Heart (tissue), 3 donors: Measurements from ENCODE around the genes TAOK3, TMEM233 and PLA2G1B.

DNA sequence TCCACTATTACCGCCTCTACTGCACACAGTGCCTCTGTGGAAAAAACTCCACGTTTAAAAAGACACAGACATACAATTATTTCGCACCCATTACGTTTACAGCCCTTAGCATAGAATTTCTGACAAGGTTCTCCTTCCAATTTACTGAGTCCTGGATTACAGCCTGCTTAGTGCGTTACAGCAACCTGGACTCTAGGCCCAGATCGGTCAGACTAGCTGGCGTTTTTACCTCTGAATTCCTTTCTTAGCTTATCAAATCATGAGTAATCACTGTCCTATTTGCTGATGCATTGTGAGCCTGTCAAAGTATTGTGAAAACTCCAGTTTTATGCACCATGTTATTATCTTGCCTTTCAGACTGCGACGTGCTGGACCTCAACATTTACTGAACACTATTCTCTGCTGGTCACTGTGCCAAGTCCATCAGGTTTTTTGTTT is 31.4 kb downstream of the FBXO21 start:
- RAMPAGE, long total RNA, 2 experiments, result no peak in any of the 2 experiments

GRCh38 chr12:117580690-117580950 is 219.2 kb upstream of the NOS1 start:
- RAMPAGE, long total RNA, 2 experiments, result no peak in any of the 2 experiments

- RAMPAGE, long total RNA, 2 experiments, result no peak in any of the 2 experiments
Observed at GRCh38 chr12:118055863-118056904, 4.8 kb downstream of the WSB2 start.

- RAMPAGE, long total RNA, 2 experiments, result no peak in any of the 2 experiments
Observed at GRCh38 chr12:118098071-118098669, 5.6 kb downstream of the VSIG10 start.

GRCh38 chr12:118370705-118371879 is 1.6 kb downstream of the TAOK3 start:
- RAMPAGE, long total RNA, 2 experiments, result no peak in any of the 2 experiments

- RAMPAGE, long total RNA, 2 experiments, result start-site peak on the minus strand in 1 of 2 experiments, at chr12:118372848-118372900 at its widest, 303 reads per replicate
Observed at GRCh38 chr12:118372264-118373014, at the start of gene TAOK3. Gene TAOK3 (minus strand): TSS chr12:118372907.

DNA sequence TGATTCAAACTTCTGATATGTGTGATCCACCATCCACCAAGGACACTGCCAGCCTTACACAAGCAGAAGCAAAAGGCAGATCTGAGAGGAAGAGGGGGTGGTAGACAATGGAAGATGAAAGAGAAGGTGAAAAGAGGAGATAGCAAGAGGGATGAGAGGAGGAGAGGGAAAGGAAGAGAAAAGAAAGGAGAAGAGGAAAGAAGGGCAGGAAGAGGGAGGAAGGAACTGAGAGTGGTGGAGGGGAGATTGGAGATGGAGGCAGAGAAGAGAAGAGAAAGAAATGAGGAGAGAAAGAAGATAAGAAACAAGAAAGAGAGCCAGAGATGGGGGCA is 61.1 kb downstream of the SRRM4 start:
- RAMPAGE, long total RNA, 2 experiments, result no peak in any of the 2 experiments

- RAMPAGE, long total RNA, 2 experiments, result start-site peak on the plus strand in 1 of 2 experiments, at chr12:119247338-119247346 at its widest, 34 reads per replicate
Observed at GRCh38 chr12:119246872-119247705, 68.4 kb downstream of the HSPB8 start.

DNA sequence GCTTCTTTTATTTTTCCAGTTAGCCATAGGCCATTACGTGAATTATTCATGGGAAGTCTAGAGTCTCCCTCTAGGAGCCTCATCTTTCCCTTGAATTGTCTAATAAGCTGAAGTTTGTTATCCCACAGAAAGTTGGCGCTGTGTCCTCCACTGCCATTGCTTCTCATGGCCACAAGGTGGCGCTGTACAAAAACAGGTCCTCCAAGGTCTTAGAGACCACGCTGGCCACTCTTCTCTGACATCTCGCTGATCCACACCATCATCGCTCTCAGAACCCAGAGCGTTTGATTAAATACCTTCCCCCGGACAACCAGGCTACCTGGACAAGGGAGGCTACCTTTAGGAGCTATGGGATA is 109.9 kb downstream of the CCDC60 start:
- RAMPAGE, long total RNA, 2 experiments, result no peak in any of the 2 experiments

- RAMPAGE, long total RNA, 2 experiments, result no peak in any of the 2 experiments
Observed at GRCh38 chr12:119593302-119594060, at the start of gene TMEM233. Gene TMEM233 (plus strand): TSS chr12:119593774.

DNA sequence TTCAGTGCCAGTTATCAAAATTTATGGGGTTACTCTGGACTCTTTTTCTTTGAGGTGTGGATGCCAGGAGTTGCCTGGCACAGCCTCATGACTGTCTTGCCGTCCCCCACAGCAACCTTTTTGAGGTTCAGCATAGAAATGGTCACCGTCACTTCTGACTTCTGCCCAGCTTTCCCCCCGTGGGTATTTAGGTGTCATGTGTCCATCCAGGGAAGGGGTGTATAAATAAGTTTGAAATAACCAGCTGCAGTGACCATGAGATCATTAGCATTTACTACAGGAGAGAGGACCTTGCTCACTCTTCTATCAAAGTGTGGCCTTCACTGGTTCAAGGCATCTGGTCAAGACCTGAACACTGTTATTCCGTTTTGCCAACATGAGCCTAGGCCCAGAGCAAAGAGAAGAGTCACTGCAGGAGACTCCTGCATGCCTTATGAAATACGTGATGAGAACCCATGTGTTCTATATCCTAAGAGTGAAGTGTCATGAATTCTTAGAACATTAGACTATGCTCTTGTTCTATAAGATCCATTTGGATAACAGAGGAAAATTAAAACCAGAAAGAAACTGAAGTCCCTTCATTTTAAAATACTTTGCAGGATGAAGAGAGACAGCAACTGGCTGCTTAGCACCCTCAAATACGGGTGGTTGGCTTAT is 22.4 kb downstream of the TMEM233 start:
- RAMPAGE, long total RNA, 2 experiments, result no peak in any of the 2 experiments

- RAMPAGE, long total RNA, 2 experiments, result no peak in any of the 2 experiments
Observed at GRCh38 chr12:119685198-119685842, 17.4 kb downstream of the PRKAB1 start.

DNA sequence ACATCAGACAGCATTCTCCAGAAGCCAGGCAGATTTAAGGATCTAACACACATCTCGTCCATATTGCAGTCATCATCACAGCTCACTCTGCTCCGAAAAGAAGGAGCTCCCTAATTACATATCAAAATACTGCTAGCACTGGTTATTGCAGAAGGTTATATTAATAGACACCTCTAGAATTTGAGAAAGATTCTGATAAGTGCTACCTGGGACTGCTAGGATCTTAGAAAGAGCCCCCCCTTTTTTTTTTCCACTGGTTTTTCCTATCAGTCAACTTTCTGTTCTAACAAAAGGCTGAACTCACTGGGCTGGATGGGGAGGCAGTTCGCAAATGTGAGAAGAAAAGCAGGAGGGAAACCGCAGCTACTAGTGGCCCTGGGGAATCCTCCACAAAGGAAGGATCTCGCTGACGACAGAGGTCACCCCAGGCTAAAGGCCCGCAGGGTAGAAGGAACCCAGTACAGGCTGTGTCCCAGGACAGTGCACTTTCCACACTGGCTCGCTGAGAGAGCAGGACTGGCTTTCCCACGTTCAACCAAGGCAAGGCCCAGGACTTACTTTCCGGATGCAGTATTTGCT is 36.0 kb downstream of the PRKAB1 start:
- RAMPAGE, long total RNA, 2 experiments, result no peak in any of the 2 experiments

DNA sequence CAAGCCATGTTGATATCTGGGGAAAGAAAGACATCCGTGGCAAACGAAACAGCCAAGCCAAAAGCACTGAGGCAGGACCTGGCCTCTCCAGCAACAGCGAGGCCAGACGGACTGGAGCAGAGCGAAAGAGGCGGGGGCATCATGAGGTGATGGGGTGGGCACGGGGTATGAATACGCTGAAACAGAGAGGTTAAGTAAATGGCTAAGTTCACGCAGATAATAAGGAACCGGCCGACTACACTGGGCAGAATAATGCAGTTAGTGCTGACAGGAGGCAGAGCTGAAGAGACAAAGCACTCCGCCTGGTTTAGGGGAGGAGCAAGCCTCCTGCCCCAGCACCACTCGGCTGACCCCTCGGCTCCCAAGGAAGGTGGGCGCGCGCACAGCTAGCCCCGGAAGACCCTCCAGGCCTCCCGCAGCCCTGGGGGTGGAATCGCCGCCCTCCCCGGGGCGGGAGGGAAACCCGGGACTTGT is 382 bp downstream of the CIT start:
- RAMPAGE, long total RNA, 2 experiments, result no peak in any of the 2 experiments

GRCh38 chr12:120041357-120041985 is 52.4 kb downstream of the BICDL1 start:
- RAMPAGE, long total RNA, 2 experiments, result no peak in any of the 2 experiments

- RAMPAGE, long total RNA, 2 experiments, result no peak in any of the 2 experiments
Observed at GRCh38 chr12:120098831-120099474, 17.6 kb downstream of the RAB35 start.

GRCh38 chr12:120153192-120153879 is 36.8 kb upstream of the RAB35 start:
- RAMPAGE, long total RNA, 2 experiments, result no peak in any of the 2 experiments

- RAMPAGE, long total RNA, 2 experiments, result no peak in any of the 2 experiments
Observed at GRCh38 chr12:120196787-120197810, 2.6 kb upstream of the GCN1 start.

DNA sequence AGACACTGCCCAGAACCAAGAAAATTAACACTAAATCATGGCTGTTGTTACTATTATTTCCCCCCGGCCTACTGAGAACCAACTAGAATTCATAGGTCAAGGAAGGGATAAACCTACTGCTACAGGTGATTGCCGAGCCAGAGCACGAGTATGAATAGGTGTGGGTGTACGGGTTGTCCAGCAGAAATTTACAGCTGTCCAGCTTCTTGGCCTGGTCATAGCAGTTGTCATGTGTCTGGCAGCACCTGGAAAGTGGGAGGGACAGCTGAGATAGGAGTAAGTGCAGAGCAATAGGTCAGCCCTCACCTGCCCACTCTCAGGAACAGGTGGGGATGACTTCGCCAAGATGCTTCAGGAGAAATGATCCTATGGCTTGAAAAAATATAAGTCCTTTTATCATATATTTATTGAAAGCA is 2.8 kb downstream of the PLA2G1B start:
- RAMPAGE, long total RNA, 2 experiments, result no peak in any of the 2 experiments

DNA sequence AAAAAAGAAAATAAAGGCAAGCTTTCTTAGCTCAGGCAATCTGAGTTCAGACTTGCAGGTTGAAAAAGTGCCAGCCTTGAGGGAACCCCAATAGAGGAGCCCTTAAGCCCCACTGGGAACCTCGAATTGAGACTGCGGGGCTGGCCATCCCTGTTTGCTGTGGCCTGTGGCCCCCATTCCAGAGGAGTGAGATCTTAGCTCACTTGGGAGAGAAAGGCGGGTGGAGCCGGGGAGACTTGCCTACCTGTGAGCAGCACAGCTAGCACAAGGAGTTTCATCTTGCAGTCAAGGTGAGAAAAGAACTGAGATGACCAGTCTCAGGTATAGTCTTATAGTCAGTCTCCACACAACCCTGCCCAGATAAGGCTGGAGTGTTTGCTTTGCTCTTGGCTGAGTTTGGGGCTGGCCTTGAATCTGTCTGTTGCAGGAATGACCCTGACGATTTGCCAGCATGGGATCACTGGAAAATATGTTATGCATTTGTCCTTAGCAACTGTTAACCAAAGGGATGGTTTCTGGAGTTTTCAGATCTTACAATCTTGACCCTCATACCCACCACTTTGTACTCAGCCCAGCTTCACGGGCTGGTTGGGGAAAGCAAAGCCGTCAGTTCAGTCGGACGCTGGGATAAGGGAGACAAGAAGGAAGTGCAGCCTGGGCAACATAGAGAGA is at the start of gene PLA2G1B:
PLA2G1B (minus strand) TSS at position 304 of the 672 bp plus-strand sequence.
- RAMPAGE, long total RNA, 2 experiments, result no peak in any of the 2 experiments